H4 (cell line): Measurements from ENCODE around the genes WDR43, PCARE, ALK and CAPN14.

DNA sequence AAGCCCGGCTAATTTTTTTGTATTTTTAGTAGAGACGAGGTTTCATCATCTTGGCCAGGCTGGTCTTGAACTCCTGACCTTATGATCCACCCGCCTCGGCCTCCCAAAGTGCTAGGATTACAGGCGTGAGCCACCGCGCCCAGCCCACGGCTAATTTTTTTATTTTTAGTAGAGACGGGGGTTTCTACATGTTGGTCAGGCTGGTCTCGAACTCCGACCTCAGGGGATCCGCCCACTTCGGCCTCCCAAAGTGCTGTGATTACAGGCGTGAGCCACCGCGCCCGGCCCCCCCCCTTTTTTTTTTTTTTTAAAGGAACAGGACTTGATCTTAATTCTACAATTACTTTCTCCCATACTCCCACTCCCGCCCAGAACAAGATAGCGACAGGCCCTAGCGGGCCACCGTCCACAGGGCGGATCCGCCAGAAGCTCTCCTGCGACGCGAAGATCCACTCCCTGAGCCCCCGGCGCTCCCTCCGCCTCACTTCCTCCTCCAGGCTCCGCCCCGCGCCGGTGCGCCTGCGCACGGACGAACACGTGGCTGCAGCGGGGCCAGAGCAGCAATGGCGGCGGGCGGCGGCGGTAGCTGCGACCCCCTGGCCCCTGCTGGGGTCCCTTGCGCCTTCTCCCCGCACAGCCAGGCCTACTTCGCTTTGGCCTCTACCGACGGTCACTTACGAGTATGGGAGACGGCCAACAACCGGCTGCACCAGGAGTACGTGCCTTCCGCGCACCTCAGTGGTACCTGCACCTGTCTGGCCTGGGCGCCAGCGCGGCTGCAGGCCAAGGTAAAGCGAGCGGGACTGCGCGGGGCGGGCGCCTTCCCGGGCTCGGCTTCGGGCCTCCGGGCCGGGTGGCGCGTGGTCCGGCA lies at the start of gene WDR43:
WDR43 (plus strand) TSS at position 532 of the 871 bp plus-strand sequence.
- RAMPAGE, long total RNA, result start-site peak on the plus strand centred at position 542 of the sequence, 28 bp wide, 172 reads

DNA sequence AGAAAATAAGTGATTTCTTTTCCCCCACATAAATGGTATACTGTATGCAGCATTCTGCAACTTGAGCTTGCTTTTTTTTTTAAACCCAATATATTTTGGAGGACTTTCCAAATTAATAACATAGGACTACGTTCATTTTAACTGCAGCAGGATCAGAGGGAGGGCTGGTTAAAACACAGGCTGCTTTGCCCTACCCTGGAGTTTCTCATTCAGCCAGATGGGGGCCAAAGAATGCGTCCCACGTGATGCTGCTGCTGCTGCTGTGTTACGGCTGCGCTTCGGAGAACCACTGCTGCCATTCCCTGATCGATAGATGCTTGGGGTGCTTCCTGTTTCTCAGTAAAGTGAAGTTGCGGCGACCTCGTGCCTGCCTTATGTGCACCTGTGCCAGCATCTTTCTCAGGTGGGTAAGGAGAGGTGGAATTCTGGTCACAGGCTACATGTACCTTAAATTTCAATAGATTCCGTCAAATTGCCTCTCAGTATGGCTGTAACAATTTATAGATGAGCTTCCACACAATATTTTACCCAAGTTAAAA lies 24.7 kb upstream of the TOGARAM2 start:
- RAMPAGE, long total RNA, result no peak

- RAMPAGE, long total RNA, result no peak
Observed at GRCh38 chr2:29000512-29000802, 19.4 kb downstream of the TOGARAM2 start.

DNA sequence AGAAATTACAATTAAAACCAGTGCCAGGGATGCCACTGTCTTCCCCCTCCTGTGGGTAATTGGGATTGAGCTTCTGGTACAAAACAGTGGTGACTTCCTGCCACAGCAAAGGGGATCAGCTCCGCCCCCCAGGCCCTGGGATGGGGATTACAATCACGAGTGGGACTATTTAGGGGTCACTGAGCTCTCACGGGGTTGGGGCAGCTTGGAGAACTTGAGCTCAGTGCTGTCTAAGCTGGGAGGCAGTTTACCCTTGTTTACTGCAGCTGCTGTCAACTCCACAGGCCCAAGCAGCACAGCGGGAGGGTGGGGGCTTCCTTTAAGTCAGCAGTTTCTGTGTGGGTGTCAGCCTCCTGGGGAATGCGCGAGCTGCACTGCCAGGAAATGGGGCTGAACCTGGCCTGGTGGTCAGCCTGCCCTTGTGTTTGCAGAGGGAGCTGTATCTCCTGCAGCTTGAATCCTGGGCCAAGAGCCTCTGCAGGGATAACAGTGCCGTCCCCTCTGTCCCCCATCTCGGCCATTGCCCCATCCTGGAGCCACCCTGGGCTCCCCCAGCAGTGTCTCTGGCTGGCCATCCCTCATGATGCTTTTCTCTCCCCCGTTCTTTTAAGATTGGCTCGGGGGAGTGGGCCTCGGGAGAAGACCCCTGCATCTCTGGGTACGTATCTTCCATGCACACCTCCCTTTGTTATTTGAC lies 29.9 kb downstream of the TOGARAM2 start:
- RAMPAGE, long total RNA, result no peak

DNA sequence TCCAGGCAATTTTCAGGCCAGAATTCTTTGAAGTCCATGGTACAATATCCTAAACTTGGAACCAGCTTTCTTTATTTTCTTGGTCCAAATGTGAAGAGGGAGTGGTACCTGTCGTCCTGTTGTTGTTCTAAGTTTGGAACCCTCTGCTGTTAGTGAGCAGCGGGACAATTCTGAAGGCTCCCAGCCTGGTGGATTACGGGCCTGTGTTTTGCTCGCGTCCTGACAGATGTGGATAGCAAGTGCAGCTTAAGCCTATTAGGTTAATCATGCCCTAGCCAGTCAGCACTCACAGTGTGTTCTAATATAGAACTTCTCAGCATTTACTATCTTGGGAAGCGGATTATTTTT lies at the start of gene PCARE:
PCARE (minus strand) TSS at position 172 of the 348 bp plus-strand sequence.
- RAMPAGE, long total RNA, result no peak

DNA sequence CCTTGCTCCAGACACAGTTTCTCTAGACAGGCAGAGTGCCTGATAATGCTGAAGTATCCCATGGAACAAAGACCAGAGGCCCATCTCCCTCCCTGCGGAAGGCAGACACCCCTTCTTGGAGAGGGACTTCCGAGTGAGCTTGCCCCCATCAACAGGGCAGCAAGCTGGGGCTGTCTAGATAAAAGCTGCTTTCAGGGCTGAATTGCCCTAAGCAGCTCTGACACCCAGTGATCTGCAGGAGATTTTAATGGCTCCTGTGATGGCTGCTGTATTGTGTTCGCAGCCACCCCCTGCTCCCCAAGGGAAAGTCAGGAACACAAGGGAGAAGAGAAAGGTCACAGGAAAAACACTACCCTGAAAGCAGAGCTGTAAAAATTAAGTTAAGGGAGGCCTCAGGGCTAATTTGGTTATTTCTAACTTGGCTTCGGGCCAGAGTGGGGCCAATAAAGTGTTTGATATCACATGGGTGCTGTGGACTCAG lies 147.4 kb downstream of the CLIP4 start:
- RAMPAGE, long total RNA, result no peak

GRCh38 chr2:29921110-29921960 lies at the start of gene ALK:
ALK (minus strand) TSS chr2:29921586.
- RAMPAGE, long total RNA, result no peak

- RAMPAGE, long total RNA, result no peak
Observed at GRCh38 chr2:30178664-30179164, 31.9 kb downstream of the YPEL5 start.

DNA sequence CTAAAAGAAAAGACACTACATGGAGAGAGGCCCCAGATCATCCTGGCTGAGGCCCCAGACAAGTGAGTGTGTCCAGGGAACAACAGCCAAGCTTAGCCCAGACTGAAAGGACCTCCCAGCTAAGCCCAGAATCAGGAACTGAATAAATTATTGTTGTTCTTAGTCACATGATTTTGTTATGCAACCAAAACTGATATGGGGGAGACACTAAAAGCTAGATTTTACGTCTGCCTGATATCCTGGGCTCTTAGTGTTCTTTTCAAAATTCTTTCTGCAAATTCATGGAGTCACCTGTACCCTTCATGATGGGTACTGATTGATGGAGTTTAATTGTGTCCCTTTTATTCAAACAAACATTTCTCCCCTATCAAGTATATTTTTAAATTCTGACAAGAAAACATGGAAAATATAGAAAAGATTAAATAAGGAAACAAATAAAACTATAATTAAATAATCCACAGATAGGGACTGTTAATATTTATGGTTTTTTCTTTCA lies 29.2 kb upstream of the LBH start:
- RAMPAGE, long total RNA, result no peak

GRCh38 chr2:30214286-30214485 lies 17.1 kb upstream of the LBH start:
- RAMPAGE, long total RNA, result no peak

DNA sequence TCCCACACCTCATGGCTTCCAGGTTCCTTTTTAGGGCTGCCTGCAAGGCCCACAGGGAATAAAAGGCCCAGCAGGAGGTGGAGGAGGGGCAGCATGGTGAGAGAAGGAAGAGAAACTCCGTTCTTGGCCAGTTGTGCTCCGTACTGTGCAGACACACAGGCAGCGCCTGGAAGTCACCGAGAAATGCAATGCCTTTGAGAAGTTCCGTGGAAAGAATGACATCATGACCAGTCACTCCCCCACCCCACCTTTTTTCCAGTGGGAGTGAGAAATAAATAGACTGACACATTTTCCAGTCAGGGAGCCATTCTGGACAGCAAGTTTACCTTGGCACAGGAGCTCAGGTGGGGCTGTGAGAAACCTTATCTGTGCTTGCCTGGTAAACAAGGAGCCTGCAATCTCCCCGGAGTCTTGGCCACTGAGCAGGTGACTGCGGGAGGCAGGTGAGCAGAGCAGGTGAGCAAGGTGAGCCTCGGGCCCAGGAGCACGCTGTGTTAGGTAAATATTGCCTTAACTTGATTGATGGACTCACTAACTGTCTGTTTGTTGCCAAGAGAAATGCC lies 13.6 kb upstream of the LBH start:
- RAMPAGE, long total RNA, result no peak

DNA sequence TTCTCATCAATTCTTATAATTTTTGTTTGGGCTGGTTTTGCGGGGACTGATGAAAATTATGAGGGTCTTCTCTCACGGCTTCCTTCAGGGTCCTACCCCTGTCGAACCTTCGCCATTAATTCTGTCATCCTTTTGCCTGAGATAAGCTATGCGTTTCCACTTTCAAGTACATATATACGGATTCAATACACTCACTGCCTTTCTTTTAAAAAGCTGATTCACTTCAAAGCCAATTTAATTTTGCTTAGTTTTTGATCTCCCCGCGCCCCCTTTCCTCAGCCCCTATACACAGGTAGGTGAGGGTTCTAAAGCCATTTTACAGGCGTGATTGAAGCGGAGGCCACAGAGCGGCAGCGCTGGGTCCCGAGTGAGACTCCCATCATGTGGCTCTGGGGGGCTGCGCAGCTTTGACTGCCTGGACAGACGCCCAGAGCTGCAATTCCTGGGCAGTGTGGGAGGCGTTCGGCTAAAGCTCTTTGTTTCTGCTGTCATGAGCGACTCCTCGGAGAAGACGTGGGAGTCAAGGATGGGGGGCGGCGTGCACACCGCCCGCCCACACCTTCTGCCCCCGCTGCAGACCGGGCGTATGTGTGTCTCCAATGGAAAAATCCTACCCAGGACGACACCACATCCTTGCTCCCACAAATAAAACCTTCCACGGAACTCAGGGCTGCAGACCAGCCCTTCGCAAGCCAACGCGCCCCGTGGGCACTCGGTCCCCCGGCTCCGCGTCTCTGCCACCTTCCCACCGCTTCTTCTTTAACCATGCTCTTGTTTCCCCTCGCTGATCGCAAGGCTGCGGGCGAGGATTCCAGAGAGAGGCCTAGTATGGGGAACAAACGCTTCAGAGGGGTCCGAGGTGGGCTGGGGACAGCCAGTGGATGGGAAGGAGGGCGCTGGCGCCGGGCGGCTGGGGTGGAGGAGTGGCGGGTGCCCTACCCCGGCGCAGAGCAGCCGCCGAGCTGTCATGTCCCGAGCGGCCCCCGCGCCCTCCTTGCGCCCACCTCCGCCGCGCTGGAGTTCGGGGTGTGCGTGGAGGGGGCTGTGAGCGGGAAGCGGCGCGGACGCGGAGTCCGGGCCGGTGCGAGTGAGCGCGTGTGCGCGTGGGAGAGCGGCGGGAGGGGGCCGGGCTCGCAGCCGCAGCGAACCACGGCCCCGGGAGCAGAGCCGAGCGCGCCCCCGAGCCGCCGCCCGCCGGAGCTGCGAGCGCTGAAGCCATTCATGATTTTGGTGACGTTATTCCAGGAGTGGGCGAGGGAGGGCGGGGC lies 694 bp upstream of the LBH start:
- RAMPAGE, long total RNA, result no peak

GRCh38 chr2:30300313-30300705 lies 69.0 kb downstream of the LBH start:
- RAMPAGE, long total RNA, result no peak

GRCh38 chr2:30373783-30374279 lies 73.2 kb upstream of the LCLAT1 start:
- RAMPAGE, long total RNA, result no peak

DNA sequence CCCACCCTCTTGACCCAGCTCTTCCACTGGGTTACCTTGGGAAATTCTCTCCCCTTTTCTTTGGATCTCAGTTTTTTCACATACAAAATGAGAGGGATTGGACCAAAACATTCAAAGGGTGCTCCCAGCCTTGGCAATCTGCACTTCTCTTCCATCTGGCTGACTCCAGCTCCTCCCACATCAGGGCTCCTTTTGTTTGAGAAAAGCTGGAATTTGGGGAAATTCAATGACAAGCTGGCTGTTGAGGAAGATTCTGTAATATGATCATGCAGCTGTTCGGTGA lies 42.8 kb upstream of the LCLAT1 start:
- RAMPAGE, long total RNA, result no peak

DNA sequence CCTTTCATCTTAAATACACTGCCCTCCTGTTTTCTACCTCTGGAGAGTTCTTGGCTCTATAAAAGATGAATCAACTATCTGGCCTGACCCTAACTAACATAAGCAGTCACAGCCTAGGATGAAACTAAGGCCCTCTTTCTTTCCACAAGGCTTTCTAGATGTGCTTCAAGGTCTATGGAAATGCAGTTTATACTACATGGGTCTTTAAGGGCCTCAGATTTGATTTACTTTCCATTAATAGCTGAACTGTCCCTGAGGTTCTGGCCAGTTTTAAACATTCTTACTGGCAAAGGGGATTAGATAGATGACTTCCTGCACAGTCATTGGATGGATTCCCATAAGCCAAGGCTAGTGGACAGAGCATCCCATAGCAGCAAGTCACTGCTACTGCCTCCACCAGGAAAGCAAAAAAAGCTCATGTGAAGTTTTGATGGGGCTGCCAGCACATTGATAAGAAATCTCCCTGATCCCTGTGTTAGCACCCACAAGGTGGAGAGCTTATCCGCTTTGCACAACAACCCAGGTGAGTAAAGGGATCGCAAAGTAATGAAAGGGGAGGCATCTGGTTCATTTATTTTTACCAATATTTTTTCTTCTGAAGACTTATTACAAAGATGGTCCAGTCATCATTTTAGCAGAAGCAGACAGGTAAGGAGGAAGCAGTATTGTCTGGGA lies 38.0 kb upstream of the LCLAT1 start:
- RAMPAGE, long total RNA, result no peak

- RAMPAGE, long total RNA, result no peak
Observed at GRCh38 chr2:30979859-30980425, 158.3 kb downstream of the GALNT14 start.

GRCh38 chr2:31217451-31217732 lies at the start of gene CAPN14:
CAPN14 (minus strand) TSS chr2:31217515.
- RAMPAGE, long total RNA, result no peak

DNA sequence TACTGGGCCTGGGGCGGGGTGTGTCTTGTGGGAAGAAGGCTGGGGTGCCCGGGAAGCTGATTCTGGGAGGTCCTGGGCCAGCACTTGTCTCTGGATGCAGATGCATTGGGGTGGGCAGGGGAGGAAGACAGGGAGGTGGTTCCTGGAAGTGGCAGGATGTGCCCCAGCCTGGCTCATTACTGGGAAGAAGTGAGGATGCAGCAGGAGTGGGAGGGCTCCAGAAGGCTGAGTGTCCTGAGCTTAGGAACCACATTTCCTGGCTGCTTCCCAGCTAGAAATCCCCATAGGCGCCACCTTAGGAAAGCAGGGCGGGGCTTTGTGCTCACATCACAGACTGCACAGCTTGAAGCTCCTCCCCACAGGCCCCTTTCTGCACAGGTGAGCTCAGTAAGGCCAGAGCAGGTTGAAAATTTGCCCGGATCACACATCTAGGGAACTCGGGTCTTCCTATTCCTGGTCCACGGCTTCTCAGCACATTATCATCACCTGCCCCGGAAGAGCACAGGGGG lies 19.8 kb downstream of the EHD3 start:
- RAMPAGE, long total RNA, result no peak

DNA sequence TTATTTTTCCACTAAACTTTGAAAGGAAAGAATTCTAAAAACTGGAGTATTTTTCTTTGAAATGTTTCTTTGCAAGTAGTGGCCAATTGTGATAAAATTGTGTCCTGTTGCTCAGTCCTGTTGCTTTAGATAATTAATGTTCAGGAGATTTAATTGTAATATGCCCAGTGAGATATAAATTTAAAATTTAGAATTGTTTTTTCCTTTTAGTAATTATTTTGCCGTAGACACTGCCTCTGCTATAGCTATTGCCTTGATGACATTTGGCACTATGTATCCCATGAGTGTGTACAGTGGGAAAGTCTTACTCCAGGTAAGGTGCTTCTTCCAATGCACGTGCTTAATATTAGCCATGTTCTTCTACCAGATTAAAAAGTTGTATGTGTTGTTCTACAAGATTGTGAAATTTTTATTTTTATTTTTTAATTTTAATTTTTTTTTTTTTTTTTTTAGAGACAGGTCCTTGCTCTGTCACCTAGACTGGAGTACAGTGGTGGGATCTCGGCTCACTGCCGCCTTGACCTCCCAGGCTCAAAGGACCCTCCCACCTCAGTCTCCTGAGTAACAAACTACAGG lies 38.8 kb downstream of the SLC30A6 start:
- RAMPAGE, long total RNA, result no peak